ENCODE measurements around the genes BNIP5 and SRSF3.

DNA sequence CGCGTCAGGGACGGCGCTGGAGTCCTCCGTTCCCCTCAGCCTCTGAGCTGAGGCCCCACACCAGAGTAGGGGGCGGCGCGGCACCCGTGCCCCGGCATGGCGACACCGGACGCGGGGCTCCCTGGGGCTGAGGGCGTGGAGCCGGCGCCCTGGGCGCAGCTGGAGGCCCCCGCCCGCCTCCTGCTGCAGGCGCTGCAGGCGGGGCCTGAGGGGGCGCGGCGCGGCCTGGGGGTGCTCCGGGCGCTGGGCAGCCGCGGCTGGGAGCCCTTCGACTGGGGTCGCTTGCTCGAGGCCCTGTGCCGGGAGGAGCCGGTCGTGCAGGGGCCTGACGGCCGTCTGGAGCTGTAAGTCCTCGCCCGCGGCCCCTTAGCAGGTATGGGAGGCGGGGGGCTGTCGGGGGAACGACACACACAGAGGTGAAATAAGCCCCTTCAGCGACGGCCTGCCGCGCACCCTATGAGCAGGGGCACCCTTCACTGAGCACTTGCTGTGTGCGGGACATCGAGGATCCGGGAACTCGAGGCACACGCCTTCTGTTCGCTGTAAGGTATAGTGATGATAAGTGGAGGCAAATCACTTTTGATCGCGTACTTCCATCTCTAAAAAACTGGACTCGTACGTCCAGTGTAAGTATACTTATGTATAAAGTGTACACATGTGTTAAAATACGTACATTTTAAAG is 453 bp downstream of the FANCE start:
- PRO-cap, result no peak
- RAMPAGE, long total RNA, result no peak
- RRBS, result 1% methylated on average over 21 of the region's 59 CpGs

DNA sequence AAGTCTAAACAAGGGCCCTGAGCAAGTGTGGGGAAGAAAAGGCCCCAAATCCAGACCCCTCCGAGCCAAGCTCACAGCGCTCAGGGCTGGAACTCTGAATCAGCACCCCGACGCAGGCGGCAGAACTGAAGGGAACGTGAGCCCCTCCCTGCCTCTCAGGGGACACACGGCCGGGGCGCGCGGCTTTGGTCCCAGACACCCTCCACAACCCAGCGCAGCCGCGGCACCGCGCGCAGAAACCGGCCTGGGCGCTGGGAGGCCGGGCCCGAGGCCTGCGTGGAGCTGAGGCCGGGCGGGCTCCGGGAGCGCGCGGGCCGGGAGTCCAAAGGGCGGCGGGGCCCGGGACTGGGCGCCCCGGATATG is 726 bp downstream of the TEAD3 start:
- PRO-cap, result no peak
- RAMPAGE, long total RNA, result no peak
- RRBS, result 8% methylated on average over 12 of the region's 34 CpGs

DNA sequence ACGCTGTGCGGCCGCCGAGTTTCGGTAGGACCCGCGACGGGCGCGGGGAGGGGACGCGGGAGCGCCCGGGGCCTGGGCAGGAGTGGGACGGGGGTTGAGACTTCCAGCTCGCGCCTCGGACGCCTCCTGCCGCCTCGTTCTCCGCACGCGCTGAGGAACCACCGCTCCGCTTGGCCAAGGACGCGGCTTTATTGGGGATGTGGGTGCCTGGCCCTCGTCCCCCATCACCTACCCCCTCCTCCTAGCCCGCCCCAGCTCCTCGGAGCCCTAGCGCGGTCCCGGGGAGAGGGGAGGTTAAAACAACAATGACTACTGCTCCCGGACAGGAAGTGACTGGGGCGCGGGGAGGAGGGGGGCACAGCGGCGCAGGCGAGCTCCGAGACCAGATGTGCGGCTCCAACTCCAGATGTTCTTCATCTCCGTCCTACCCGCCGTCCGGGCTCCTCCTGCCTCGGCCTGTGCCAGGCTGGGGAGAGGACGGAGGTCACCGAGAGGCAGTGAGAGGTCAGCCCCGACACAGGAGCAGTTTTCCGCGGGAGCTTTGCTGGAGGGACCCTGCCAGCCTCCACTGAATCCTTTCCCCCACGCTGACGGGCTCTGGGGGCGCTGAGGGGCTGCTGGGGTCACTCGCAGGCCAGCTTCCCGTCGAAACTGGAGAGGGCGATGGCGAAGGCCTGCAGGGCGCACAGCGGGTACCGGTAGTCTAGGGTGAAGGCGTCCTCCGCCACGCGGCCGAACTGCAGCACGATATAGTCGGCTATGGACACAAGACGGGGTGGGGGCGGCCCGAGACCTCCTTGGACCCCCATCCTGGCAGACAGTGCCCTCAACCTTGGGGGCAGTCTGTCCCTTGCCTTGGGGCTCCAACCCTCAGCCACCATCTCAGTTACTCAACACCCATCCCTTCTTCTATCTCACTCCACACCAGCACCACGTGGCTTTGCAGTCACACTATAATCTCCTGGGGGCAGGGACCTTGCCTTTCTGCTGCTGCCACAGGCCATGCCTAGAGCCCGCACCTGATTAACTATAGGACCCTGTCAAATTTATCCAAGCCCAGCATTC is 1.2 kb upstream of the TEAD3 start:
- PRO-cap, result no peak
- RAMPAGE, long total RNA, result no peak
- RRBS, result 2% methylated on average over 19 of the region's 75 CpGs

DNA sequence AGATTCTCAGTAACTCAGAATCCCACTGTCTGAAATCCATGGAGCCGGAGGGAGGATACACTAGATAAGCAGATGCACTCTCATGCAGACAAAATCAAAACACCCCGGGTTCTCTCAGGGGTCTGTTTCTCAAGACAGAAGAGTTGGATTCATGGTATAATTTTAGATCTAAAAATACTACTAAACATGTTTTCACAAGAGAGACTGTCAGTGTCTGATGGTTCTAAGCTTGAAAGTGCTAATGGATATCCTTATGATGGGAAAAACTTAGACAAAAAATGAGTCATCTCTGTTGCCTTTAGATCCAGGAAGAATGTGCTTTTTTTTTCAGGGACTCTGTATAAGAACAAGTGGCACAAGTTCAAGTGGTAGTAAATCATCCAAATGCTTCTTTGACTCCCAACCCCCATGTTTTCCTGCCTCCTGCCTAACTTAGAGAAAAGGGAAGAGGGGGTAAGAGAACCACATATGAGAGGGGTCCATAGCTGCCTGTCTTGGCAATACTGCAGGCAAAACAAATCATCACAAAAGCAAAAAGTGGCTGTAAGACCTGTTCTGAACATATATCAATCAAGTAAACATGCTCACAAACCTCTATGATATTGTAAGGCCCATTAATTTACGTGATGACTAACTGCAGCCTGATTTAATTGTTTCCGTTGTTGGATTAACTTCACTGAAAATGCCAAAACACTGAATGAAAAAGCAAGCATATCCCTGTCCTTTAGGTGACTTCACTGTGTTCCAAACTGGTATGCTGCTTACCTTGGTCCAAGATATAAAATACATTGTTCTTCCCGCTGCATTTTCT is 84.0 kb upstream of the TULP1 start:
- PRO-cap, result no peak
- RAMPAGE, long total RNA, result no peak
- RRBS, result 33% methylated on average over 1 of the region's 5 CpGs

GRCh38 chr6:35730108-35730613 is 6.7 kb upstream of the ARMC12 start:
- PRO-cap, result no peak
- RAMPAGE, long total RNA, result no peak
- RRBS, result no CpG with 5 or more reads among the region's 7 CpGs

DNA sequence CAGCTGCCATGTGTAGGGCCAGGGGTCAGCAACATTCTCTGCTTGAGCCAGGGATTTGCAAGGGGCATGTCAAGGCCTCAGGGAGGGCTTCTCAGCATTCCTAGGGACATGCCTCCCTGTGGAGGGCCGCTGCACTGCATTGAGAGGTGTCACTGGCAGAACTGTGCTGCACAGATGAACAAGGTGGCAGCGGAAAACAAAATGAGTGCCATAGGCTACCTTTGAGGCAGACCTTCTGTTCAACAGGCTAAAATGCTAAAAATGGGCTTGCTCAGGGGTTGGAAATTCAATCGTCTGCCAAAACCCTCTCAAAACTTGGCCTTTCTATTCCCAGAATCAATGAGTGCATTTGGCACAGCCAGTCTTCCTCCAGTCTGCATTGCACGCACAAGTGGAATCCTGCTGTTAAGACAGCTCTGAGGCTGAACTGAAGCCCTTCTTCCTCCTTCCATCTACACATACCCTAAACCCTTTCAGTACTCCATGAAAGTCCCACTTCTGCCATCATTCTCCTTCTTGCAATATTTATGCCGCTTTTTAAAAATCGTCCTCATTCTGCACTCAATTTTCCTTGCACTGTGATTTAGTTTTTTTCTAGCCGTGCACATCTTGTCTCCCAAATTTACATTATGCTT is 51.7 kb upstream of the SRPK1 start:
- PRO-cap, result no peak
- RAMPAGE, long total RNA, result no peak
- RRBS, result no CpG with 5 or more reads among the region's 7 CpGs

DNA sequence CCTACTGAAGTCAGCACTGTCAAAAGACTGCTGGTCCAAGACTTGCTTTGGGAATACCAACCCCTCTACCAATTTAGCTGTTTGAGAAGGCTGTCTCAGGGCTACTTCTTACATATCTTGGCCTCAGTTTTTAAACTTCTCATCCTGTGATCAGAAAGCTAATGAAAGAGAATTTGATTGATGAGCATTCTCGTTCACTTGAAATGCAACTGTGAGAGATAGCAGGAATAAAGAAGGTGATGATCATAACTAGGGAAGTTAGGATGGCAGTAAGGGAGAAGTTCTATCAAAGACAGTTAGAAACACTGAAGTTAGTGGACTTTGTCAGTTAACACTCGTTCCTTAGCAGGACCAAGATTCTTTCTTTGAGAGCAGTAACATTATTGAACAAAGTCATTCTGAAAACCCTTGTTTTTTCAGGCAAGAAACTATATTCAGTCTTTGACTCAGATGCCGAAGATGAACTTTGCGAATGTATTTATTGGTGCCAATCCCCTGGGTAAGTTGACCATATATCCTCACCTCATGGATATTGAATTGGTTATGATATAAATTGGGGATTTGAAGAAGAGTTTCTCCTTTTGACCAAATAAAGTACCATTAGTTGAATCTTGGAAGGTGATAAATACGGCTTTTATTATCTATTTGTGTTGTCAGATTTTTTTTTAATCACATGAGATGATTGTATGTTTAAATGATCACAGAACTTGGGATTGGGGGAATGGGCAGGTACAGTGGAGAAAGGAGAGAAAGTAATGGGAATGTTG is 28.0 kb upstream of the MAPK13 start:
- PRO-cap, result no peak
- RAMPAGE, long total RNA, result no peak
- RRBS, result no CpG with 5 or more reads among the region's 5 CpGs

DNA sequence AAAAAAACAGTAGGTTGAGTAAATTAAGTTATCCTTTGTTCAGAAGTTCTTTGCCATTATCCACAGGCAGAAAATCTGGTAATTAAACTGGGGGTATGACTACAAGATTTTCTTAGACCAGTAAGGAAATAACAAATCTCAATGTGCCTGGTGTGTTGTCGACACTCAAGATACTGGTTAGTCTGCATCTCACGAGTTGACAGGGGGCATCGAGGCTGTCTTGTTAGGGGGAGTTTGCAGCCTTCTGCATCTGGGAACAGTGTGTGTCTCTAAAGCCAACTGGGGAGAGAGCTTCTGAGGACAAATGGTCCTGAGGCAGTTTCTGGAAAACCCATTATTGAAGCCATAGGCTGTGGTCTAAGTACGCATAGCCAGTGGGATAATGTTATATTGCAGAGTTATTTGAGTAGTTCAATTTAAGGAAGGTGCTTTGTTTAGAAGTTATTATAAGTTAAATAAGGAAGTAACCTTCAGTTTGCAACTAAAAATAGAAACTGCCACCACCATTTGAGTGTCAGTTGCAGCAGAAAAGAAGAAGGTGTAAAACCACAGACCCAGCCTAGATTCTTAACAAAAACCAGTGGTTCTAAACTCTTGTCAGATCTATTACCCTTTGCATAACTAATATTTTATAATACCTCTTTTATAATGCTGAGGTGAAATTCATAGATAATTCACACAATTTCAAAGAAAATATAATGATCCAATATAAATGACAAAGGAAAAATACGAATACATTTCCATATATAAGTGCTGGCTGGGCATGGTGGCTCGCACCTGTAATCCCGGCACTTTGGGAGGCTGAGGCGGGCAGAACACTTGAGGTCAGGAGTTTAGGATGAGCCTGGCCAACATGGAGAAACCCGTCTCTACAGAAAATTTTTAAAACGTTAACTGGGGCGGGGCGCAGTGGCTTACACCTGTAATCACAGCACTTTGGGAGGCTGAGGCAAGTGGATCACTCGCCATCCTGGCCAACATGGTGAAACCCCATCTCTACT is 15.3 kb upstream of the MAPK13 start:
- PRO-cap, result no peak
- RAMPAGE, long total RNA, result no peak
- RRBS, result no CpG with 5 or more reads among the region's 13 CpGs

DNA sequence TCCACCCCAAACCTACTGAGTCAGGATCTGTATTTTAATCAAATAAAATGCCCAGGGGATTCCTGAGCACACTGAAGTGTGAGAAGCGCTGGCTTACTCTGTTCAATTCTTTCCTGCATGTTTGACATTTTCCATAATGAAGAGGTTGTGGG is 441 bp upstream of the MAPK13 start:
- PRO-cap, result no peak
- RAMPAGE, long total RNA, result no peak
- RRBS, result no CpG with 5 or more reads among the region's 1 CpG

DNA sequence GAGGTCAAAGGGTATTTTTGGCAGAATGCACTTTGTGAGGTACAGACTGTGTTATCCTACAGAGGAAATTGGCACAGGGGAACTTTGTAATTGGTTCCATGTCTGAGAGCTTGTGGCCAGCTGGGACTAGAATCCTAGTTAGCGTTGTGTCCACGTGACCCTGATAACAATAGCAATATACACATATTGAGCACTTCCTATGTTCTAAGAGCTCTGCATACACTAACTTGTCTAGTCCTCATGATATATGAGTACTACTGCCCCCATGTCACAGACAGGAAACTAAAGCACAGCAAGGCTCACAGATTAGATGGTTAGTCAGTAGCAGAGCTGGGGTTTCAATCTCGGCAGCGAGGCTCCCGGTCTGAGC is 1.3 kb downstream of the MAPK13 start:
- PRO-cap, result no peak
- RAMPAGE, long total RNA, result no peak
- RRBS, result no CpG with 5 or more reads among the region's 5 CpGs

GRCh38 chr6:36140050-36140594 is 9.8 kb downstream of the MAPK13 start:
- PRO-cap, result no peak
- RAMPAGE, long total RNA, result no peak
- RRBS, result no CpG with 5 or more reads among the region's 7 CpGs

- PRO-cap, result bidirectional peak, plus-strand start at chr6:36197023, minus-strand start at chr6:36196946; bidirectional peak, plus-strand start at chr6:36197404, minus-strand start at chr6:36197193
- RAMPAGE, long total RNA, result no peak
- RRBS, result 1% methylated on average over 28 of the region's 46 CpGs
Measured at GRCh38 chr6:36196854-36197262, 314 bp downstream of the BRPF3 start.

DNA sequence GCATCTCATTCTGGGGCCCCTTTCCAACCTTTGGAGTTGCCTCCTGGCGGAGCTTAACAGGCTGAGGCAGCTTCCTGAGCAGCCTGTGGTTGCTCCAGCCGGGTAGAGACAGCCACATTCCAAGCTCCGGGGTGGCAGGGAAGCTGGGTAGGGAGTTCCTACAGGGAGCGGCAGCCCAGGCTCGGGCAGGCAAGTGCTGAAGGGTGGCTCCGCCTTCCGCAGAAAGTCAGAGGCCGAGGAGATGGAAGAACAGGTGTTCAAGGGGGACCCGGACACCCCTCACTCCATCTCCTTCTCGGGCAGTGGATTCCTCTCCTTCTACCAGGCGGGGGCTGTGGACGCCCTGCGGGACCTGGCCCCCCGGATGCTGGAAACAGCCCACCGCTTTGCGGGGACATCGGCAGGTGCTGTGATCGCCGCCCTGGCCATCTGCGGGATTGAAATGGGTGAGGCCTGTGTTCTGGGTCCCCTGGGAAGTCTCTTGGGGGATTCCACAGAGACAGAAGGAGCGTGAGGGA is 418 bp downstream of the PNPLA1 start:
- PRO-cap, result no peak
- RAMPAGE, long total RNA, result no peak
- RRBS, result 77% methylated on average over 6 of the region's 21 CpGs

DNA sequence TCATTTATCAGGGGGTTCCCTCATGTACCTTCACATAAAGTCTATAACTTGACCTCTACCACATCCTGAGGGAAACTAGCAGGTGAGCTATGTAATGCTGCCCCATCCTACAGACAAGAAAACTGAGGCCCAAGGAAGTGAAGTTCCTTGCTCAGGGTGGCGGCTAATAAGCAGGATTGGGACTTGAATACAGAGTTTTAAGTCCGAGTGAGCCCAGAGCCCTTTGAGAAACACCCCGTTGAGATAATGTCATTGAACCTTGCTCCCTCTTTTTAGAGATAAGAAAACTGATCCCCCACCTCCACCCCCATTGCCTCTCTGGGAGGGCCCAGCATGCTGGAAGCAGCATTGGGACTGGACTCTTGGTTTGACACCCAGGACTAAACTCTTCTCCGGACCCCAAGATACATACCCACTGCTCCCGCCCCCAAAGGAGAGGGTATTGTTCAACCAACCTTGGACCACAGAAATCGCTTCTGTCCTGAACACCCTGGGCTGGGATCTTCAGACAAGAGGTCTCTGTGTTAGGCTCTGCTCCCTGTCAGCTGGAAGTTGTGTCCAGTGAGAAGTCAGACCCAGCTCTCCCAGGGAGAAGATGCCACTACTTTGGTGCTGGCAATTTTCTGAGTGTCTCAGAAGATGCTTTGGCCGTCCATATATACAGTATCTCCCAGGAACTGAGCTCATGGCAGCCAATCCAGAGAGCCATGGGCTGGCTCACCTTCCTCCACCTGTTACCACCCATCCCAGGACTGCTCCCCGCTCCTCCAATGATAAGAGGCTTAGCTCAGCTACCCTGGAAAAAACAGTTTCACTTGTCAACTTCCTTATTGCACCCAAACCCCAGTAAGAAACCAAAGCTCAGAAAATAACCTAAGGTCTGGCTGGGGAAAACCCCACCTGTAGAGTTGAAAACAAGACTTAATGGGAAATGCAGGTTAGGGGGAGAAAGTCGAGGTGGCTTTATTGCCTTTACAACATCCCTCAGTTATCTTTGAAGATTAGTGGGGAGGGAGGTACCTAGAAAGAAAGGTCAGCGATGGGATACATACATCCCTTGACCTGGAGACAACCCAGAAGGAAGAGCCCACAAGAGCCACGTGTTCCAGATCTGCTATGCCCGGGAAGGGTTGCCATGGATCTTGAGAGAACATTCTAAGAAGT is at the start of gene BNIP5:
Gene BNIP5 (minus strand): TSS at position 632 of the 1,164 bp plus-strand sequence.
- PRO-cap, result no peak
- RAMPAGE, long total RNA, result no peak
- RRBS, result 46% methylated on average over 1 of the region's 12 CpGs

- PRO-cap, result no peak
- RAMPAGE, long total RNA, result no peak
- RRBS, result no CpG with 5 or more reads among the region's 11 CpGs
Measured at GRCh38 chr6:36363467-36364012, 23.9 kb downstream of the ETV7 start.

- PRO-cap, result no peak
- RAMPAGE, long total RNA, result no peak
- RRBS, result no CpG with 5 or more reads among the region's 6 CpGs
Measured at GRCh38 chr6:36396501-36397014, 9.1 kb upstream of the ETV7 start.

GRCh38 chr6:36523289-36523887 is 23.9 kb downstream of the STK38 start:
- PRO-cap, result no peak
- RAMPAGE, long total RNA, result no peak
- RRBS, result no CpG with 5 or more reads among the region's 12 CpGs

DNA sequence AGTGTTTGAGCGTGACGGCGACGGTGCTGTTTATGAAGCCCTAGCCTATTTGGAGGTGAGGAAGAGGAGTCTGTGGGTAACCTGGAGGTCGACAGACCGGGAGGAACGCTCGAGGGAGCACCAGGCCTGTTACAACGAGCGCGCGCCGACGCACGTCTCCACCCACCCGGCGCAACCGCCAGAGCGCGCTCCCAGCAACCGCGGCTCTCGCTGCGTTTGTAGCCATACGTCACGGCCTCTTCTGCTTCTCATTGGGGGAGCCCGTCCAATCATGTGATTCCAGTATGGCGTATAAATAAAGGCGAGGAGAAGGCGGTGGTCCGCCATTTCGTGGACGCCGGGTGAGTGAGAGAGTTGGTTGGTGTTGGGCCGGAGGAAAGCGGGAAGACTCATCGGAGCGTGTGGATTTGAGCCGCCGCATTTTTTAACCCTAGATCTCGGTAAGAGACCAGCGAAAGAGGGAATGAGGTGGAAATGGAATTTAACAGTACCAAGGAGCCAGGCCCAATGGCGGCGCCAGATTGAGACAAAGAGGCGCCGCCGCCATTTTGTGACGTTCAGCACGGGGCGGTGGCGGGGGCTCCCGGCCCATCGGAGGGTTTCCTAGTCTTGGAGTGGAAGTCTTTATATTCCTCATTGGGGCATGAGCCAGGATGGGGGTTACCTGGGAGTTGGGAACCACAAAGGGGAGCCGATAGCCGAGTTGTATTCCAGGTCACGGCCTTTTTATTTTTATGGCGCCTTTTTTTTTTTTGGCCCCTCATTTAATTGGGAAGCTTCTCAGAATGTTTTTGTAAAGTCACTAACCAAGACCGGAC is at the start of gene SRSF3:
Gene SRSF3 (plus strand): TSS at position 321 of the 818 bp plus-strand sequence.
- PRO-cap, result bidirectional peak, plus-strand start at position 327 of the sequence, minus-strand start at position 185 of the sequence; unidirectional peak, plus-strand start at position 556 of the sequence
- RAMPAGE, long total RNA, result start-site peak on the plus strand centred at position 322 of the sequence, 8 bp wide, 1,677 and 209 reads in 2 replicates
- RRBS, result under 1% methylated on average over 11 of the region's 58 CpGs

GRCh38 chr6:36604965-36605161 is 10.7 kb downstream of the SRSF3 start:
- PRO-cap, result no peak
- RAMPAGE, long total RNA, result no peak
- RRBS, result no CpG with 5 or more reads among the region's 2 CpGs

DNA sequence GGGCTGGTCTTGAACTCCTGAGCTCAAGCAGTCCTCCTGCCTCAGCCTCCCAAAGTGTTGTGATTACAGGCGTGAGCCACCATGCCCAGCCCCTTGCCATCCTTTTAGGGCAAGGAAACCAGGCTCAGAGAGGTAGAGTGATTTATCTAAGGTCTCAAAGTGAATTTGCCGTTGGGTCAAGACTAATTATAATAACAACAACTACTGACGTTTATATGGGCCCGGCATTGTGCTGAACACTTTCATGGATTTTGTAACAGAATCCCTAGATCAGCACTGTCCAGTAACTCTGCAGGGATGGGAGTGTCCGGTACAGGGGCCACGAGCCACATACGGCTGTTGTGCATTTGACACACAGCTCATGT is 6.5 kb downstream of the CDKN1A start:
- PRO-cap, result no peak
- RAMPAGE, long total RNA, result no peak
- RRBS, result 84% methylated on average over 2 of the region's 7 CpGs

Measured in lung (tissue), 4 donors.